ENCODE measurements around a stretch of chrX.

GRCh38 chrX:274910-275721, 6.1 kb upstream of the PLCXD1 start:
- PRO-cap, result no peak

DNA sequence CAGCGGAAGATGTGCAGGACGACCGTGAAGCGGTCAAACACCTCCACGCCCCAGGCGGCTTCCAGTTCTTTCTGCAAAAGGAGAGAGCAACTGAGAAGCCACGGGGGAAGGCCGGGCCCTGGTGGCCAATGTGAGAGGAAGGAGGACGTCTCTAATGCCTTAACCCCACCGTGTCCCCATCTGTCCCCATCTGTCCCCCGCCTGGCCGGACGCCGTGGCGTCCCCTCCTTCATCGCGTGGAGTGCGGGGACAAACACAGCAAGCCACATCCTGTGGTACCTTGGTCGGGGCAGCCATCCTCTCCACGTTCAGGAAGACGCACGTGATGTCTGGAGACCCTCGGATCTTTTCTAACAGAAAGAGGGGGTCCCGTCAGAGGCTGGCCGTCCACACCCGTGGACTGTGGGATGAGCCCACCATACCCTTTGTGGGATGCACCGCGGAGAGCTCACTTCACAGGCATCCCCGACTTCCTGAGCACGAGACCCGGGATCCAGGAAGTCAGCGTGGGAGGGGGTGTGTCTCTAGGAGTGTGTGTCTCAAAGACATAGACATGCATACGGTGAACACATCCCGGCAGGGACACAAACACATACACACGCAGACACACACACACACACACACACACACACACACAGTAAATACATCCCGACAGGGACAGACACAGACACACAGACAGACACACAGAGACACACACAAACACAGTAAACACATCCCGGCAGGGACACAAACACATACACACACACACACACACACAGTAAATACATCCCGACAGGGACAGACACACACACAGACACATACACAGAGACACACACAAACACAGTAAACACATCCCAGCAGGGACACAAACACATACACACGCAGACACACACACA, 3.4 kb downstream of the GTPBP6 start:
- PRO-cap, result no peak

DNA sequence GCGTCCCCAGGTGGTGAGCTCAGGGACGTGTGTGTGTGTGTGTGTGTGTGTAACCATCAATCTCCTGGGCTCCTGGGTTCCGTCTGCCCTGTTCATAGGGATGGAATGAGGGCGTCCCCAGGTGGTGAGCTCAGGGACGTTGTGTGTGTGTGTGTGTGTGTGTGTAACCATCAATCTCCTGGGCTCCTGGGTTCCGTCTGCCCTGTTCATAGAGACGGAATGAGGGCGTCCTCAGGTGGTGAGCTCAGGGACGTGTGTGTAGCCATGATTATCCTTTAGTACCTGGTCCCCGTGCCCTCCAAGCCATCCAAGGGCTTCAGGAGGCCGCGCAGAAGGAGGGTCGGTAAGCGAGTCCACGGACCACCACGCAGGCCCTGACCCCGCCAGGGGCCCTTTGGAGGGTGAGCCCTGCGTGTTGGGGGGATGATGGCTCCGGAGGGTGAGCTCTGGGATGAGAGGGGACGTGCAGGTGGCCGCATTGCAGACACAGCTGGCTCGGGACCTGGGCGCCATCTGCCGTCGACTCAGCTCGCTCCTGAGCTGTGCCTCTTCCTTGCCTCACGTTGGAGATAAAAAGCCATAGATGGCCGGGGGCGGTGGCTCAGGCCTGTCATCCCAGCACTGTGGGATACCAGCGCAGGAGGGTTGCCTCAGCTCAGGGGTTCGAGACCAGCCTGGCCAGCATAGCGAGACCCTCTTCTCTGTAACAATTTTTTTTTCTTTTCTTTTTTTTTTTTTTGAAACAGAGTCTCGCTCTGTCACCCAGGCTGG, 5.4 kb upstream of the GTPBP6 start:
- PRO-cap, result unidirectional peak, minus-strand start at position 526 of the sequence

DNA sequence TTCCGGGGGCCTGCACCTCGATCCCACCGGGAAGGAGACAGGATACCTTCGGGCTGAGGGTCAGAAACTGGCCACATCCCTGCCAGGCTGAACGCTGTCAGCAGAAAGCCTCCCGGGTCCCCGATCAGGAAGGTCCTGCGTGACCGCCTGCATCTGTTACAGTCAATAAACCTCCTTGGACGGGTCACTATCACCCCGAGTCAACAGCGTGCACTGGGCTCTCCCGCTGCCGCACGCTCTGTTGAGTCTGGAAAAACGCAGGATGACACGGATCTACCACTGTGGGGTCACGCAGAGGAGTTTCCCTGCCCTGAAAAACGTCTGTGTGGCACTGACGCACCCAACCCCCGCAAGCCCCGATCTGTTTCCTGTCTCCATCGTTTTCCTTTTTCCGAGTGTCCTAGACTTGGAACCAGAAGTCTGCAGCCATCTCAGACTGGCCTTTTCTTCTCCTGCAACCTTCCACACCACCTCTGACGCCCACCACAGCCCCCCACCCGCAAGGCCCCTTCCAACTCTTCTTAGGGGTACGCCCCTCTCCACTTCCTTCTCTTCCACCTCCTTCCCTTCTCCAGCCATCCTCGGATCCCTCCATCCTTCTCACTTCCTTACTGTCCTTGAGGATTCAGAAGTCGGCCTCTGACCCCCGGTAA, 12.0 kb downstream of the PPP2R3B start:
- PRO-cap, result no peak

DNA sequence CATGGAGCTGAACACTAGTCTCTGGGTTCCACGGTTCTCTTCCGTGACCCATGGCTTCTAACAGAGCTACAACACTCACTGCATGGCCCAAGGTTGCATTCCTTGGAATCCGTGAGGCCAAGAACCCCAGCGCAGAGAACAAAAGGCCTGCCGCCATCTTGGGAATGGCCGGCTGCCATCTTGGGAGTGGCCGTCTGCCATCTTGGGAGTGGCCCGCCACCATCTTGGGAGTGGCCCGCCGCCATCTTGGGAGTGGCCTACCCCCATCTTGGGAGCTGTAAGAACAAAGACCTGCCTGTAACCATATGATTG, 152.3 kb downstream of the CRLF2 start:
- PRO-cap, result no peak

DNA sequence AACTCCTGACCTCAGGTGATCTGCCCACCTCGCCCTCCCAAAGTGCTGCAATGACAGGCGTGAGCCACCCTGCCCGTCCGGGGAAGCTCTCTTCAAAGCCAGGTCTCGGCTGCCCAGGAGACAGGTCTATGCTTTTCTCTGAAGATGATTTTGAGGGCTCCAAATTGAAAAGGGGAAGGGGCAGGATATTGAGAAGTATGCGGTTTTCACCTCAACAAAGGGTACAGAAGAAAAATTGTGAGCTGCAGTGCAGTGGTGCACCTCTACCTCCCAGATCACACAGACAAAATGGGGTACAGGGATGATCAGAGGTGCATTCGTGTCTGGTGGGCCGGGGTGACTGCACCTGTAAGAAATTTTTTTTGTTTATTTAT, 33.5 kb downstream of the CSF2RA start:
- PRO-cap, result no peak

GRCh38 chrX:1355871-1356465, 19.4 kb downstream of the IL3RA start:
- PRO-cap, result no peak

DNA sequence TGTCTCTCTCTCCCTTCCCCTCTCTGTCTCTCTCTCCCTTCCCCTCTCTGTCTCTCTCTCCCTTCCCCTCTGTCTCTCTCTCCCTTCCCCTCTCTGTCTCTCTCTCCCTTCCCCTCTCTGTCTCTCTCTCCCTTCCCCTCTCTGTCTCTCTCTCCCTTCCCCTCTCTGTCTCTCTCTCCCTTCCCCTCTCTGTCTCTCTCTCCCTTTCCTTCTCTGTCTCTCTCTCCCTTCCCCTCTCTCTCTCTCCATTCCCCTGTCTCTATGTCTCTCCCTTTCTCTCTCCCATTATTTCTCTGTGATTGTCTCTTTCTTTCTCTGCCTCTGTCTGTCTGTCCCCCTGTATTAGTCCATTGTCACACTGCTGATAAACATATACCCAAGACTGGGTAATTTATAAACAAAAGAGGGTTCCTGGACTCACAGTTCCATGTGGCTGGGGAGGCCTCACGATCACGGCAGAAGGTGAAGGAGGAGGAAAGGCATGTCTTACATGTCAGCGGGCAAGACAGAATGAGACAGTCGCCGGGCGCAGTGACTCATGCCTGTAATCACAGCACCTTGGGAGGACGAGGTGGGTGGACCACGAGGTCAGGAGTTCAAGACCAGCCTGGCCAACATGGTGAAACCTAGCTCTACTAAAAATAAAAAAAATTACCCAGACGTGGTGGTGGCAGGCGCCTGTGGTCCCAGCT, 24.5 kb downstream of the IL3RA start:
- PRO-cap, result no peak

- PRO-cap, result no peak
Measured at GRCh38 chrX:1384798-1385926, 6.8 kb downstream of the SLC25A6 start.

- PRO-cap, result no peak
Measured at GRCh38 chrX:1452445-1452739, 317 bp downstream of the ASMTL start.

DNA sequence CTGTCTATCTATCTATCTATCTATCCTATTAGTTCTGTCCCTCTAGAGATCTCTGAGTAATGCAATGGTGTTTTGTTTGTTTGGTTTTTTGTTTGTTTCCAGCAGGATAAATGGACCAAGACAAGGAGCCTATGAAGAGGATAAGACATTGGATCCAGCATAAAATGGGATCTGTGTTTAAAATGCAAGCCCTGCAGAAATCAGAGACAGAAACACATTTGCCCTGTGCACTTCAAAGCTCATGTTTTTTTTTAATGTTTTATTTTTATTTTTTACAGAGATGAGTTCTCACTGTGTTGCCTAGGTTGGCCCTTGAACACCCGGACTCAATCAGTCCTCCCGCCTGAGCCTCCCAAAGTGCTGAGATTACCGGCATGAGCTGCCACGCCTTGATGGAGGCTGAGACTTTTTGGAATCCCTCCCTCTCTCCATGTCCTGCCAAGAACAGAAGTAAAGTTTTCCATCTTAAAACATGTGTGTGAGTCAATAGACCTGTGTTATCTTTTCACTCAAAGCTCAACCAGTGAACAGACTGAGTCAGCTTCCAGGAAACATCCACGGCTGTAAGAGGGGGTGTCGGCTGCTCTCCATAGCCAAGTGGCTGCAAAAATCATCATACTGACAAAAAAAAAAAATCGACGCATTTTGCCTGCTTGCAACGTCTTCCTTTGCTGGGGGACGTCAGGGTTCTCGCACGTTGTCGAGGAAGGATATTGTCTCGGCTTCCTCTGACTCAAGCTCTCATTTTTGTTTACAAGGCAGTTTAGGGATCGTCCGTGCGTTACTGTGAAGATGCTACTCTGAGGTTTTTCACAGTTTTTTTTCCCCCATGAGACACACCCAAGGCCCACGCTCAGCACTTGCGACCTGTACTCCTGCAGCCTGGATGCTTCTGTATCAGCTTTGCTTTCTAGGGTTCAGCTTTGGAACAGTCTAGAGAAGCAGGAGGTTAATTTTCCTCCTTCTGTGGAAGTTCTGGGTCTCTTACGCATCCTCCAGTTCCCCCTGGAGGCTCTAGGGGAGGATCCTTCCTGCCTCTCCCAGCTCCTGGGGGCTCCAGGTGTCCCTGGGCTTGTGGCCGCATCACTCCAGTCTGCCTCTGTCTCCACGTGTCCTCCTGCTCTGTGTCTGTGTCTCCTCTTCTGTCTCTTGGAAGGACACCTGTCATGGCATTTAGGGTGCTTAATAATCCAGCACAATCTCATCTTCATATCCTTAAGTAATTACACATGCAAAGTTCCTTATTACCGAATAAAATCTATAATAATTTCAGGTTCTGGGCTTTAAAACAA, 10.1 kb upstream of the ASMTL start:
- PRO-cap, result no peak

DNA sequence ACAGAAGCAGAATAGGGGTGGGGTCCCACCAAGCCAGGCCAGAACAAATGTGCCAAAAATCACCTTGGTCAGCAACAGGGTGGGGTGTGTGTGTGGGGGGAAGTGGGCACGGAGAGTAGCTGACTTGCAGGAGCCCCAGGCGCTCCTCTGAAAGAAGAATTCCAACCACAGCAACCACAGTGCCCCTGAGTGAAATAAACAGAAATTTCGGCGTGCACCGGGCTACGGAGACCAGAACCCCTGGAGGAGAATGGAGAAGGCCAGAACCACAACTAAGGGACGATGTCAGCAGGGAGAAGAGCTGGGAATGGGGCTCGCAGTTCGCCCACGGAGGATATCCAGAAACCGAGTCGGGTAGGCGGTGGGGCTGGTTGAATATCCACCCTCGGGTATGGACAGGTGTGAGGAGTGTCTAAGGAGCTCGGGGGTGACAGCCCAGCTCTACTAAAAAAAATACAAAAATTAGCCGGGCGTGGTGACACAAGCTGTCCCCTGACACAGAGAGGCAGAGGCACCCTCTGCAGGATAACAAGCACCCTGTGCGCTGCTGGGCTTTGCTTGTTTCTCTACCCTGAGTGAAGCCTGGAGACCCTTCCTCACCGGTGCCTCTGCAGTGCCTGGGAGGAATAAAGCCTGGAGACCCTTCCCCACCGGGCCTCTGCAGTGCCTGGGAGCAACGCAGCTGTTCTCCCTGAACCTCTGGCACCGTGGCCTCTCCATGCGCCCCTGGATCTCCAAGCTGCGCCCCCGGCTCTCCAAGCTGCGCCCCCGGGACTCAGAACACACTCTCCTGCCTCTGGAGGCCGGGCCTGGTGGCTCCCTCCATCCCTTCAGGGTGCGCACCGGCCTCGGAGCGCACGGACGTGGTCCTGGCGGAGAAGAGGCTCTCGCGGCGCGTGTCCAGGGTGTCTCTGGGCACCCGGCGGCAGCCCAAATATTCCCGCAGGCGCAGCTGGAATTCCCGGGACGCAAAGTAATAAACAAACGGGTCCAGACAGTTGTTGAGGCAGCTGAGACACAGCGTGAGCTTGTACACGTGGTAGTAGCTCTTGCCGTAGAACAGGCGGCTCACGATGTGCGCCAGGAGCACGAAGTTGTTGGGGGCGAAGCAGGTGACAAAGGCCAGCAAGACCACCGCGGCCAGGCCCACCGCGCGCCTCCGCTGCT, 12.4 kb upstream of the ASMTL start:
- PRO-cap, result no peak

- PRO-cap, result no peak
Measured at GRCh38 chrX:1517184-1517807, 19.7 kb downstream of the P2RY8 start.

- PRO-cap, result unidirectional peak, plus-strand start at chrX:1658250
Measured at GRCh38 chrX:1658170-1658468, 43.3 kb downstream of the ASMT start.

GRCh38 chrX:1886841-1887144, 271.9 kb downstream of the ASMT start:
- PRO-cap, result no peak

DNA sequence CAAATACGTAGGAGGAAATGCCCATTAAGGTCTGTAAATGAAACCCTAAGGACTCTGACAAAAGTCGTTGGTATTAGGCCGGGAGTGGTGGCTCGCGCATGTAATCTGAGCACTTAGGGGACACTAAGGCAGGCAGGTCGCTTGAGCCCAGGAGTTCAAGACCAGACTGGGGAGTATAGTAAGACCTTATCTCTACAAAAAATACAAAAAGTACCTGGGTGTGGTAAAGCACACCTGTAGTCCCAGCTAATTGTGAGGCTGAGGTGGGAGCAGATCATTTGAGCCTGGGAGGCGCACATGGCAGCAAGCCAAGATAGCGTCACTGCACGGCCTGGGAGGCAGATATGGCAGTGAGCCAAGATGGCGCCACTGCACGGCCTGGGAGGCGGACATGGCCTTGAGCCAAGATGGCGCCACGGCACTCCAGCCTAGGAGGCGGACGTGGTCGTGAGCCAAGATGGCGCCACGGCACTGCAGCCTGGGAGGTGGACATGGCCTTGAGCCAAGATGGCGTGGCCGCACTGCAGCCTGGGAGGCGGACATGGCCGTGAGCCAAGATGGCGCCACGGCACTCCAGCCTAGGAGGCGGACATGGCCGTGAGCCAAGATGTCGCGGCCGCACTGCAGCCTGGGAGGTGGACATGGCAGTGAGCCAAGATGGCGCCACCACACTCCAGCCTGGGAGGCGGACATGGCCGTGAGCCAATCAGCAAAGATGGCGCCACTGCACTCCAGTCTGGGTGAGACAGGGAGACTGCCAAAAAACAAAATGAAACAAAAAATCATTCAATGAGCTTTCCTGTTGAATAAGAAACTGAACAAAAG, 247.7 kb downstream of the DHRSX start:
- PRO-cap, result unidirectional peak, plus-strand start at position 705 of the sequence

DNA sequence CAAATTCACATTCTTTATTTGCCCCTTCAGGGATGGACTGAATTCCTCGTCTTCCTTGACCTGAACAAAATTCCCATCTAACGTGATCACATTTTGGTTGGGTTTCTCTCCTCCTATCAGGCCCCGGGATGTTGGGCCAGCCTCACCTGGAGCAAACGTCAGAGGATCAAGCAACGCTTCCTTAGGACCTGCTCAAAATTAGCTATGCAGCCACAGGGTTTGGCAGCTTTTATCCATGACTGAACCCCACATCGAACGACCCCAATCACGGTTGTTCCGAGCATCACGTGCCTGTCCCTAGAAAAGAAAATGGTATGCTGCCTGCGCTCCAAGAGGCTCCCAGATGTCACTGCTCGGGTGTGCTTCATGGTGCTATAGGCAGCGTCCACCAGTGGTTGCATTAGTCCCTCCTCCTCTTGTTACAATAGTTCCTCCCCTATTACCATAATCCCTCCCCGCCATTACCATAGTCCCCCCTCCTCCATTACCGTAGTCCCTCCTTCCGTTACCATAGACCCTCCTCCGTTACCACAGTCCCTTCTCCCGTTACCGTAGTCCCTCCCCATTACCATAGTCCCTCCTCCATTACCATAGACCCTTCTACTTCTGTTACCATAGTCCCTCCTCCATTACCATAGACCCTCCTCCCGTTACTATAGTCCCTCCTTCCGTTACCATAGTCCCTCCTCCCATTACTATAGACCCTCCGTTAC, 129.9 kb downstream of the DHRSX start:
- PRO-cap, result no peak

GRCh38 chrX:2371402-2372058, 129.2 kb downstream of the DHRSX start:
- PRO-cap, result no peak

DNA sequence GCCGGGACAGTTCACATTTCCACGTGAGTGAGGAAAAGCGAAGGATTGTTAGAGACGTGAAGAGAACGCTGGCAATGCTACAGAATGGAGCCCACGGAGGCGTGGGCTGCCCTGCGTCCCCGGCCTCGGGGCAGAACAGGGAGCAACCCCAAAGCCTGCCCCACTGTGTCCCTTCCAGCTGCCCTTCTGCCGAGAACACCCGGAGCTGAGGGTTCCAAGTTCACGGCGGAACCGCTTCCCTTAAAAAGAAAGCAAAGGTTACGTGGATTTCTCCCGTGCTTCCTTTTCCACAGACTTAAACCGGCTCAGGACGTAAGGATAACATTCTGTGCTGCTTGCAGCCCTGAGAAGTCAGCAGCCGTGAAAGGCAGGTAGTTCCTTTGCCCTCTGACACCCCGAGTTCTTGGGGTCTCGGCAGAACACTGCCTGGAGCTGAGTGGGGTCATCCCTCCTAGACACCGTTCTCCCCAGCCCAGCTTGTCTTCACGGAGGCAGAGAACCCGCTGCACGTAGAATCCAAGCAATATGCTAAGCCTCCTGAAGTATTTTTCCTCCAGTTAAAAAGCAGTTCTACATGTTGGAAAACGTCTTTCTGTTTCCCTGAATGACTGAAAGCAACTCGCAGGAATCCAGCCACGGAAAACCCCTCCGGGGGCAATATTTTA, 14.1 kb downstream of the DHRSX start:
- PRO-cap, result no peak

DNA sequence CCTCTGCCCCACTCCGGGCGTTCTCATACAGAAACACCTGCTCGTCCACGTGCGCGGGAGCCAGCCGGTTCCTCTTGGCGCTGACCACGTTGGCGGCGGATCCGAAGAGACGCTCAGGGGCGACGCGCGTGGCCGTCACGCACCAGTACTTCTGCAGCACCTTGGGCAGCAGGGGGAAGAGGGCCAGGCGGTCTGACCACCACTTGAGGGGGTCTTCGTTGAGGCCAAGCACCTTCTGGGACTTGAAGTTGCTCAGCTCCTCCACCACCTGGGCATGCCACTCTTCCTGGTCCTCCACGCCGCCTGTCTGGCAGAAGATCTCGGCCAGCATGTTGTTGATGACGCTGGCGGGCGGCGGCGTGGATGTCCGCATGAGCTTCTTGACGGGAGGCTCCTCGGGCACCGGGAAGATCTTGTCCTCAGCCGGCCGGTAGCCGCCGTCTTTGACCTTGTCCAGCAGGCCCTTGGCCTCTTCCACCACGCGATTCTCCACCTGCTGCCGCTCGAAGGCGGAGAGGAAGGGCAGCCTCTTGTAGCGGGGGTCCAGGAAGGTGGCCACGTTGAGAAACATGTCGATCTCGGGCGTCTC, 11.9 kb downstream of the DHRSX start:
- PRO-cap, result no peak